SP-49 (cell line): ENCODE measurements around a stretch of chrX.

DNA sequence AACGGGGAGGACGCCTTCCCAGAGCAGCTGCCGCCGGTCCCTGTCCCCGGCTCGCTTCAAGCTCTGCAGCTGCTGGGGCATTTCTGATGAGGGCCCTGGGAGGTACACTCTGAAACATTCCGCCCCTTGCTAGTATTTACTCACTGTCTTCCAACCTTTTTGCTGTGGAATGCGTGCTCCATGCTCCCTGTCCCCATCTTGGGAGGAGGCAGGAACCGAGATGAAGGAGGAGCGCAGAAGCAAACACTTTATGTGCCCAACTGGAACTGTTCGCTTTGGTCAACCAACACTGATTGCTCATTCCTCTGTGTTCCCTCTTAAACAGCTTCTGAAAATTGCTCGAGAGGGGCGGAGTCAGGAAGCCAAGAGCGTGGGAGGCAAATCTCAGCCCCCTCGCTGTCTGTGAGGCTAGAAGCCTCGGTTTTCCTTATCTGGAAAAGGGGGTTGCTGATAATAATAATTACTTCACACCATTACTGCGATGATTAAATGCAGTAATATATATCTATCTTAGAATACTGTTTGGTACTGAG is 6.4 kb upstream of the VAMP7 start:
- PRO-cap: no peak